Mesothelial cell of epicardium (in vitro differentiated cells): ENCODE measurements around the genes TMPRSS11B, UGT2A3 and ENAM.

DNA sequence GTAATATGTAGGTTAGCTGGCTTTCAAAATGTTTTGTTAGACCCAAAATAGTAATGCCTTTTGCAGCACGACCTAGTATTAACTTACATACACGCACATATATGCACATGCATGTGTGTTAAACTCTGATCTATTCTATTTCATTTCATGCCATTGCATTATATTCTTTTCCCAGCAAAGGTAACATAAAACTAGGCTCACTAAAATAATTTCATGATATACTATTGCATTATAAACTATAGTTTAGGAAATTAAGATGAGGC, 1236.9 kb downstream of the ADGRL3 start:
- PRO-cap: no peak

GRCh38 chr4:64271270-64272338, 137.6 kb downstream of the TECRL start:
- PRO-cap: no peak

DNA sequence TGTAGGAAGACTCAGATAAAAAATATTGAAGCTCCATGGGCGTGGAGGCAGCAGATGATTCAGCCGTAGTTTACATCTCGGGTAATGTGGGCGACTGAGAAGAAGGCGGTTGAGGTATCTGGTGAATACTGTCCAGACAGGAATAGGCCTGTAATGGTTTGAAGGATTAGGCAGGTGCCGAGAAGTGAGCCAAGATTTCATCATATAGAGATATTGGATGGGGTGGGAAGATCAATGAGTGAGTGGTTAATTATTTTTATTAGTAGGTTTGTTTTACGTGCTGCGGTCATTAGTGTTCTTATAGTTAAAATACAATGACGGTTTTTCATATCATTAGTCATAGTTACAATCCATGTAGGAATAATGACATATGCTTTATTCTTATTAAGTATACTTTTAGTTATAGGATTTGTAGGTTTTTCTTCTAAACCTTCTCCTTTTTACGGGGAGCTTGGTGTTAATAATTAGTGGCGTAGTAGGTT, 199.3 kb upstream of the TECRL start:
- PRO-cap: no peak

DNA sequence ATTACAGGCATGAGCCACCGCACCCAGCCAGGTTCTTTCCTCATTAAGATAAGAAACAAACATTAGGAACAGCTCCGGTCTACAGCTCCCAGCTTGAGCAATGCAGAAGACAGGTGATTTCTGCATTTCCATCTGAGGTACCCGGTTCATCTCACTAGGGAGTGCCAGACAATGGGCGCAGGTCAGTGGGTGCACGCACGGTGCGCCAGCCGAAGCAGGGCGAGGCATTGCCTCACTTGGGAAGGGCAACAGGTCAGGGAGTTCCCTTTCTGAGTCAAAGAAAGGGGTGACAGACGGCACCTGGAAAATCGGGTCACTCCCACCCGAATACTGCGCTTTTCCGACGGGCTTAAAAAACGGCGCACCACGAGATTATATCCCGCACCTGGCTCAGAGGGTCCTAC, 493.7 kb downstream of the EPHA5 start:
- PRO-cap: no peak

- PRO-cap: no peak
Measured at GRCh38 chr4:67699530-67700347, 1.2 kb downstream of the UBA6 start.

- PRO-cap: no peak
Measured at GRCh38 chr4:67721719-67722372, 20.9 kb upstream of the UBA6 start.

DNA sequence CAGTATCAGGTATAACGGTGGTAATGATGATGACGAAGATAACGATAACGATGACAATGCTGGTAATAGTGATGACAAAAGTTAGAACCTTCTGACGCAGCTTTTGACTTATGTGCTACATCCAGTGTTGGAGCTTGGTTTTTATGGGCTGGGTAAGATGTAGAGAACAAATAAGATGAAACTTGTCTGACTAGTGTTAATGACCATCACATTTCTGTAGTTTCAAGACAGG, at the start of gene TMPRSS11B:
TMPRSS11B (minus strand) TSS at position 117 of the 232 bp plus-strand sequence.
- PRO-cap: no peak

DNA sequence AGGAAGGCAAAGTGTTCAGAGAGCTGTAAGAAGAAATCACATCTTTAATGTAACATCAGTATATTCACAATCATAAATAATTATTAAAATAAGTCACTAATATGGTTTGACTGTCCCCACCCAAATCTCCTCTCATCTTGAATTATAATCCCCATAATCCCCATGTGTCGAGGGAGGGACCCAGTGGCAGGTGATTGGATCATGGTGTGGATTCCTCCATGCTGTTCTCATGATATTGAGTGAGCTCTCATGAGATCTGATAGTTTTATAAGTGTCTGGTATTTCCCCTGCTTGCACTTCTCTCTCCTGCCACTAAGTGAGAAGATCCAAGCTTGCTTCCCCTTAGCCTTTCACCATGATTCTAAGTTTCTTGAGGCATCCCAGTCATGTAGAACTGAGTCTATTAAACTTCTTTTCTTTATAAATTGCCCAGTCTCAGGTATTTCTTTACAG, 9.8 kb downstream of the UGT2B17 start:
- PRO-cap: no peak

DNA sequence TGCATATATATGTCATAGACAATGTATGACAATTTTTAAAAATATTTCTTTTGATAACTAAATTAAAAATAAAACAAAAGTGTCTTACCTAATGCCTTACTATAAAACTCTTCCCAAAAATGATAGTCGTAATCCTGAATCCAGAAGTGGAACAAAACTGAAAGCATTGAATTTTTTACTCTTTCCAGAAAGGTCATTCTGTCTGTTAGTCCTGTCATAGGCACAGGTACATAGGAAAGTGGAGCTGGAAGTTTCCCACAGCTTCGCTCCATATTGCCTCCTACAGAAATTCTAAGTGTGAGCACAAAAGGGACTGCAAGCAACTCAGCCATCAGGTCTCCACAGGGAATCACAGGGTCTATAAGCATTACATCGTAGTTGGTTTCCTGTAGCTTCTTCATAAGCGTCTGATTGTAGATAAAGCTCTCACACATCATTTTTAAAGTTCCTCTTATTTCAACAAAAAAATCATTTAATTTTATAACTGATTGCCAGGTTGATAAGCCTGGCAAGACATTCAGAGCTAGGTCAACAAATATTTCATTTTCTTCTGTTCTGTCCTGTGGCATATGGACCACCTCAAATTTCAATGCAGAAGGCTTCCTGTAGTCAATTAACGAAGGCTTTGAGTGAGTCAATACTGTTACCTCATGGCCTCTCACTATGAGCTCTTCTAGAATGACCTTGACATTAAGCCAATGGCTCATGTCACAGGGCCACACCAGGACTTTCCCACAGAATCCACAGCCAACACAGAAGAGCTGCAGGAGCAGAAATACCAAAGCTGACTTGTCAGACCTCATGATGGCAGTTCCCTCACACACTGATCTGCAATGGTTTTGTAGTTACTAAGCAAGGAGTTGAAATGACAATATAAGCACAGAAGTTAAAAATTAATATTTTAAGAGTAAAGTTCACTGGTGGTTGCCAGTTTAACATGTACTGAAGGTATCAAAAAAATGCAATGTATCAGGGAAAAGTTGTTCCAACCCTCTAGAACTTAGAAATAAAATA, at the start of gene UGT2A3:
UGT2A3 (minus strand) TSS at position 847 of the 1,014 bp plus-strand sequence.
- PRO-cap: no peak

DNA sequence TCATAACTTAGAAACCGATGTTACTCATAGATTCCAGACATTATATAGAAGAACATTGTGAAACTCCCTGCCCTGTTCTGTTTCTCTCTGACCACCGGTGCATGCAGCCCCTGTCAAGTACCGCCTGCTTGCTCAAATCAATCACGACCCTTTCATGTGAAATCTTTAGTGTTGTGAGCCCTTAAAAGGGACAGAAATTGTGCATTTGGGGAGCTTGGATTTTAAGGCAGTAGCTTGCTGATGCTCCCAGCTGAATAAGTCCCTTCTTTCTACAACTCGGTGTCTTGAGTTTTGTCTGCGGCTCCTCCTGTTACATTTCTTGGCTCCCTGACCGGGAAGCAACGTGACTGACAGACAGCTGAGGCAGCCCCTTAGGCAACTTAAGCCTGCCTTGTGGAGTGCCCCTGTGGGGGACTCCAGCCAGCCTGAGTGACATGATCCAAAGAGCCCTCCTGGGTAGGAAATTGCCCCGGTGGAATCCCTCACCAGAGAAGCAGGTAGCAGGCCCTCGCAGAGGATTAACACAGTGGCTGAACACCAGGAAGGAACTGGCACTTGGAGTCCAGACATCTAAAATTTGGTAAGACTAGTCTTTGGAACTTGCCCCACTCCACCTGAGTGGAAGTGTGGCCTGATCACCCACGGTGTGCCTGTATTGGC, 45.1 kb upstream of the UGT2B7 start:
- PRO-cap: no peak

- PRO-cap: no peak
Measured at GRCh38 chr4:69096894-69097202, 574 bp downstream of the UGT2B7 start.

DNA sequence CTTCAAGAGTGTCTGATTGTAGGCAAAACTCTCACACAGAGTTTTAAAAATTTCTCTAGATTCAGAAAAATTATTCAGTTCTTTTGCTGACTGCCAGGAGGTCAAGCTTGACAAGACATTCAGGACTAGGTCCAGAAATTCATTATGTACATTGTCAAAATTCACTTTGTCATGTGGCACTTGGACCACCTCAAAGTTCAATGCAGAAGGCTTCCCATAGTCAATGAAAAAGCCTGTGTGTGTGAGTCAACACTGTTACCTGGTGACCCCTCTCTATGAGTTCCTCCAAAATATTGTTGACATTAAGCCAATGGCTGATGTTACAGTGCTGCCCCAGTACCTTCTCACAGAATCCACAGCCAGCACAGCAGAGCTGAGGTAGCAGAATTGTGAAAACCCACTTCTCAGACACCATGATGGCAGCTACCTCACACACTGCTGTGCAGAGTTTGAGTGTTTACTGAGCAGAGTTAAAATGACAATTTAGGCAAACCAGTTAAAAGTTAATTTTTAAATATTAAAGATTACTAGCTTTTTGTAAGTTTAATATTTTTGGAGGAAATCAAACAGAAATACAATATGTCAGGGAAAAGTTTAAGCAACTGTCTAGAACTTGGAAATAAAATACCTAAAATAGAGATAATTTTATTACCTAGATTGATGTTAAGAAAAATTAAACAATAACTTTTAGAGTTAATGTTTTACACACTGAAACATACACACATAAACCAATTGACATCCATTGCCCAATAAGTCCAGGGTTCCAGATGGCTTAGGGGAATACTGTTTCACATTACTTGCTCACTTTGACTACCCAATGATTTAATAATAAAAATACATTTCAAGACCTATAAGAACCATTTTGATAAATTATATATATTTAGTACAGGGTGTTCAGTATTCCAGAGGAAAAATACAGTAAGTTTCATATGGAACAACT, 22.6 kb upstream of the UGT2B4 start:
- PRO-cap: no peak

- PRO-cap: no peak
Measured at GRCh38 chr4:69555066-69555386, 59.3 kb upstream of the UGT2B4 start.

GRCh38 chr4:70197922-70198203, 2.3 kb downstream of the ODAM start:
- PRO-cap: no peak

DNA sequence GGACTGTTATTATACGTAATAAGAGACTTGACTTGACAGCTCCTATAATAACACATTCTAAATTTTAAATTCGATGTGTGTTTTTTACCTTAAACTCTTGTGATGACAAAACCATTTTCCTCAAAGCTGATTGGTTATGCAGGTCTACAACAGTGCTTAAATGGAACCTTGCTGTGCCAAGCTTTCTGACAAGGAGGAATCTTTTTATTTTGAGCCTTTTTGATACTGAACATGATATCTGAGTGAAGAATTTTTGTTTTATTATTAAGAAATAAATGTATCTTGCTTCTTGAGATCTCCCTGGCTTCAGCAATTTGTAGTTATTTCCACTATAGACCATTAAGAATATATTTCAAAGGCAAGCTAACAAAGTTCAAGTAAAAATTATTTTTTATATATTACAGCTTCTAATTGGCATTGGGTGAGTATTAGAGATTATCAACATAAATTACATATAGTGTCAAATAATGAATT, at the start of gene ENAM:
ENAM (plus strand) TSS at position 201 of the 474 bp plus-strand sequence.
- PRO-cap: no peak

DNA sequence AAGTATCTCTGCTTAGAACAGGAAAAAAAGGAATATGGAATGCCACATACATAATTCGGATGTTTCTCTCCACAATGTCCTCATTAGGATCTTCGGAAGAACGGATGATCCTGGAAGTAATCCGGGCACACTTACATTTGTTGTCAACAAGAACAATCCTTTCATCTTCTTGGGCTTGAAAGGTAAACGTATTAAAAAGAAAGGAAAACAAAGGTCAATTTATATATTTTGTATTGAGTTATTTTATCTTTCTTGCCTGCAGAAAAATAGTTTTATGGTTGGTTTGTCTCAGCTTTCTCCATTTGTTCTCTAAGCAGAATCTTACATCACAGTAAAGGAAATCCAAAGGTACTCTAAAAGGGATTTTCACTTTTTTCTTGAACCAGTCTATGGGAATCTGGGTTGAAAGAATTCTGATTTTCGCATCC, 4.3 kb downstream of the JCHAIN start:
- PRO-cap: no peak

- PRO-cap: no peak
Measured at GRCh38 chr4:70728107-70728755, 6.5 kb downstream of the RUFY3 start.

DNA sequence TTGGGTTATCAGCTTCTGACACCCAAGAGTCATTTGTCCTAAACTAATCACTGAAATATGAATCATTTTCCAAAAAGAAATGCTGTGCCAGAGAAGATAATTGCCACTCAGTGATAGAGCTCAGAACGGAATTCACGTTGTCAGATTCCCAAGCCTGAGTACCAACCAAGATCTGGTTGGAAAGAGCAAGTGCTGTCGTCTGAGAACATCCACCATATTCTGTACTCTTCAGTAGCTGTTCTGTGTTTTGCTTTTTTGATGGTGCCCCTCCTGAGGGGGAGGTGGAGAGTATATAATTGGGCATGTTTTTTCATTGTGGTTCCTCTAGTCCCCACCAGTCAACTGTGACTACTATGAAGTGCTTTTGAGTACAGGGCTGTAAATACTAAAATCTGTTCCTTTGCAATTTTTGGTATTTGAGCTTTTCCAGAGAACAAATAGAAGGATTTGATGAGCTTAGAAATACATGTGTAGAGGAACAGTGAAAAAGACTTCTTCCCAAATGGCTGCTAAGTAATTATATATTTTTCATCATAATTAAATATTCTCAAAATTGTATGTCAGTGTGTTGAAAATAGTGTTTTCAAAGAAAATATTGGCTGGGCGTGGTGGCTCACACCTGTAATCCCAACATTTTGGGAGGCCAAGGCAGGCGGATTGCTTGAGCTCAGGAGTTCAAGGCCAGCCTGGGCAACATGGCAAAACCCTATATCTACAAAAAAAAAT, 13.4 kb downstream of the RUFY3 start:
- PRO-cap: no peak

DNA sequence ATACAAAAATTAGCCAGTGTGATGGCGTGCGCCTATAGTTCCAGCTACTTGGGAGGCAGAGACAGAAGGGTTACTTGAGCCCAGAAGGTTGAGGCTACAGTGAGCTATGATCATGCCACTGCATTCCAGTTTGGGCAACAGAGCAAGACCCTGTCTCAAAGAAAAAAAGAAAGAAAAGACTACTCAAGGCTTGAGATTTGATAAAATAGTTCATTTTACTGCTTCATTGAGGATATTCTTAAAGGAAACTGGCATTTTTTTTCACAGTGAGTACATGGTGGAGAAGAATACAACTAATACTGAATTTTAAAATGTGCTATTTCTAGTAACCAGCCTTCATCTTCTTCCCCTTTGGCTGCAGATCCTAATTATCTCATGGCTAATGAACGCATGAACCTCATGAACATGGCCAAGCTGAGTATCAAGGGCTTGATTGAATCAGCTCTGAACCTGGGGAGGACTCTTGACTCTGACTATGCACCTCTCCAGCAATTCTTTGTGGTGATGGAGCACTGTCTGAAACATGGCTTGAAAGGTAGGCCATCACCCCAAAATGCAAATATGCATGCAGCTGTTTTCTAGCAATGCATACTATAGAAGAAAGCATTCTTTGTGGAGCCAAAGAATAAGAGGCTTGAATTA, 40.5 kb downstream of the RUFY3 start:
- PRO-cap: no peak

DNA sequence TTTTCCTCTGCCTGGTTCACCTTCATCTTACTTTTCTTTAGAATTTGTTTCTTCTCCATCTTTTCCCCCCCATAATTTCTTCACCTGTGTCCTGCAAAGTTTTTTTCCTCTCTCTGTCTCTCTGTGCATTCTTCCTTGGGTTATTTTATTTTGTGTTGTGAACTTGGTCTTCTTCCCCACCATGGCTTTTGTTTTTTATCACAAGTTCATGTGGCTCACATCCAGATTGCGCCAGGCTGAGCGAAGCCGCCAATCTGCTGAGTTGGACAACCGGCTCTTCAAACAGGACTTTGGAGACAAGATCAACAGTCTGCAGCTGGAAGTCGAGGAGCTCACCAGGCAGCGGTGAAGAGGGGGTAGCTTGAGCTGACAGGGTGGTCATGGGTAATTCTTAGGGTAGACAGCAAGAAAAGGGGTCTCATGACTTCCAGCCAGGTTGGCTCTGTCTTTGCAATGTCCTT, 46.1 kb downstream of the GRSF1 start:
- PRO-cap: no peak